ENCODE measurements around a stretch of chr1.

GRCh38 chr1:206557749-206558755 is 50.7 kb downstream of the RASSF5 start:
- PRO-cap, result no peak

DNA sequence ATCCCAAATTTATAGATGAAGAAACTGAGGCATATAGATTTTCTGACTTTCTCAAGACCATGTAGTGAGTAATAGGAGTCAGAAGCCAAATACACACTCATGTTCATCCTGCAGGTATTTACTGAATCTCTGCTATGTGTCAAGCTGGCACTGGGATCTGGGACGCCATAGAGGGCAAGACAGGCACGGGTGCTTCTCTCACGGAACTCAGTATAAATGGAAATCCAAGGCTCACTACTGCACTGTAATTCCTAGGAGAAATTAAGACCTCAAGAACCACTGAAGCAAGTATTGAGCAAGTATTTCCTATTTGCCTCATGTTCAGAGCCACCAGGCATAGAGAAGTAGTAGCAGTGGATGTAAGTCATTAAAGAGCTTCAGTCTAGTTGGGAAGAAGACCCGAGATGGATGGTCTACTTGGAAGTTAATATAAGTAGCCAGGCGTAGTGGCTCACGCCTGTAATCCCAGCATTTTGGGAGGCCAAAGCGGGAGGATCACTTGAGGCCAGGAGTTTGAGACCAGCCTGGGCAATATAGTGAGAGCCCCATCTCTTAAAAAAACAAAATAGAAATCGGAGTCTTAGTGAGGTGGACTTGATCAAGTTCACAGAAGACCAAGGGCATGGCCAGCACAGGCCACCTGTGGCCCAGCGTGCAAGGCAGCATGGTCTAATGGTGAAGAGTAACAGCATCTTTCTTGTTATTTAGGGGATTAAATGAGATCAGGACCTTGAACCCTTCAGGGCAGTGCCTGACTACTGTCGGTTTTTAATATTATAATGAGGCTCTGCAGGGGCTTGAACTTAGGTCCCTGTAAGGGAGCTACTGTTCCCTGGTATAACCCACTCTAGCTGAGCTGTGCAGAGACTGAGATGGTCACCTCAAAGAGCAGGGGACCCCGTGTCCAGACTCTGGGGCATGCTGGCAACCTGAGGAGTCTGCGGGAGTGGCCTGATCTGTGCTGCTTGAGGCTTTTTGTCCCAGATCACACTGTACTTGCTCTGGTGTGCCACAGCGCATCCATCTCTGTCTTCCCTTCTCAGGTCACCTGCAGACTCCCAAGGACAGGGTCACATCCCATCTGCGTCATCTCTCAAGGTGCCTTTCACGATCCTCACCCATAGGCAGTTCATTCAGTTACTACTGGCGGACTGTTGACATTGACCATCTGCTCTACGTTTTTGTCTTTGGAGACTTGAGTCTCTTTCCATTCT is 38.6 kb downstream of the EIF2D start:
- PRO-cap, result no peak

DNA sequence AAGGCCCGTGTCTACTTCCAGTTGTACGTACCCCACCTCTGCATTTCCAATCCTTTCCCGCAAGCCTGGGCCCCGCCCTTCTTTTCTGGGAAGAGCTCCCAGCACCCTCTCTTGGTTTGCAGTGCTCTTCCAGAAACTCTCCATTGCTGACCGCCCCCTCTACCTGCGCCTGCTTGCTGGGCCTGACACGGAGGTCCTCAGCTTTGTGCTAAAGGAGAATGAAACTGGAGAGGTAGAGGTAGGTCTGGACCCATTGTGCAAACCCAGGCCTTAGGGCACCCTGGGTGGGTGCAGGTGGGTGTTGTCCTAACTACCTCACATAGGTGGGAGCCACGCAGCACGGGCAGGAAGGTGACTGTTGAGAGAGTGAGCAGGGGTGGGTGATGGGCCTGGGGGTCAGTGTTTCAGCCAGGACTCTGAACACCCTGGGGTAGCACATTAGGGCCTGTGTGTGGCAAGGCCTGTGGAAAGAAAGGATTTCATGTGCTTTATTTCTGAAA is 27.2 kb downstream of the EIF2D start:
- PRO-cap, result no peak

GRCh38 chr1:206728501-206729256 is 41.9 kb upstream of the IL19 start:
- PRO-cap, result no peak

GRCh38 chr1:206729257-206730362 is 41.0 kb upstream of the IL19 start:
- PRO-cap, result no peak

DNA sequence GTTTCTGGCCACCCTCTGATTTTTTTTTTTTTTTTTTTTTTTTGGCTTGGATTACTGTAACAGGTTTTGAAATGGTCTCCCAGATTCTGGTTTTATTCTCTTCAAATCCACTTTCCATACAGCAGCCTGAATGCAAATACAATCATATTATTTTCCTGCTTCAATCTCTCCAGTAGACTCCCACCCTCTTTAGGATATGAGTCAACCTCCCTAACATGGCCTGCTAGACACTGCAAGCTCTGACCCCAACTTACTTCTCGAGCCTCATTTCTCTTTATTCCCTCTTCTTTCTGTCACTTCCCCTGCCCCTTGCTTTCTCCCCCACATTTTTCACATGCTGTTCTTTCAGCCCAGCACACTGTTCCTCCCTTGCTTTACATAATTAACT is 22.2 kb upstream of the IL19 start:
- PRO-cap, result no peak

DNA sequence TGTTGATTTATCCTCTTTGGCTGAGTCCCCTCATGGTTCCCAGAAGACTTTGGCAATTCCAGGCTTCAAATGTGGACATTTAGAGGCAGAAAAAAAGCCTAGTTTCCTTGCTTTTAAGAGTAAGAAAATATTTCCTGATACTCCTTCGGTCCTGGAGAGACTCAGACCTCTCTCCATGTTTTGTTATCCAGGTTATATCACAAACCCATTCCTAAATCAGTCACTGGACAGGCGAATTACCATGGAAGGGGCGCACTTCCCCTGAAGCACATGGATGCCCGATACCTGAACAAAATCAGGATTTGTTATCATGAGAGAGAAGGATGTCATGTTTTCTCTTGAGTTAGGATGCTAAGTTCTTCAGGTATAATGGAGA is 20.3 kb upstream of the IL19 start:
- PRO-cap, result no peak

DNA sequence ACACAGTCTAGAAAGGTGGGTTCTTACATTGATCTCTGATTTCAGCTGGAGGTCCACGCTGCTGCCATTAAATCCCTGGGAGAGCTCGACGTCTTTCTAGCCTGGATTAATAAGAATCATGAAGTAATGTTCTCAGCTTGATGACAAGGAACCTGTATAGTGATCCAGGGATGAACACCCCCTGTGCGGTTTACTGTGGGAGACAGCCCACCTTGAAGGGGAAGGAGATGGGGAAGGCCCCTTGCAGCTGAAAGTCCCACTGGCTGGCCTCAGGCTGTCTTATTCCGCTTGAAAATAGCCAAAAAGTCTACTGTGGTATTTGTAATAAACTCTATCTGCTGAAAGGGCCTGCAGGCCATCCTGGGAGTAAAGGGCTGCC is 23.0 kb upstream of the IL20 start:
- PRO-cap, result no peak

DNA sequence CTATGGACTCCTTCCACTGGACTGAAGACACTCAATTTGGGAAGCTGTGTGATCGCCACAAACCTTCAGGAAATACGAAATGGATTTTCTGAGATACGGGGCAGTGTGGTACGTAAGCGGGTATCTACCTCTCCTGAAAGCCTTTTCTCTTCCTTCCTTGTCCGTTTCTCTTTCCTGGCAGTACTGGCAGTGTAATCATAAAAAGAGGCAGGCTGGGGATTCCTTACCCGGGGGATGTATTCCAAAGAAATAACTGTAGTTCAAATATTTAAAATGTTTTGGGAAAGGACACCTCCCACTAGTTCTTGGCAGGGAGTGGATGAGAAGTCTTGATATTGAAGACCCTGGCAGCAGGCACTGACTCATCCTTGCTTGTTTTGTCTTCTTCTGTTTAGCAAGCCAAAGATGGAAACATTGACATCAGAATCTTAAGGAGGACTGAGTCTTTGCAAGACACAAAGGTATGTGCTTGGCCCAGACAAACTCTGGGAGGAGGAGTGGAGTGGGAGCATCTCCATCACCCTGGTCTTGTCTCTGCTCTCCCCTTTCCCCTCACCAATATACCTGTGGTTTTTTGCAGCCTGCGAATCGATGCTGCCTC is 581 bp downstream of the IL20 start:
- PRO-cap, result no peak

- PRO-cap, result no peak
Measured at GRCh38 chr1:206932325-206932600, 10.5 kb upstream of the FCMR start.

DNA sequence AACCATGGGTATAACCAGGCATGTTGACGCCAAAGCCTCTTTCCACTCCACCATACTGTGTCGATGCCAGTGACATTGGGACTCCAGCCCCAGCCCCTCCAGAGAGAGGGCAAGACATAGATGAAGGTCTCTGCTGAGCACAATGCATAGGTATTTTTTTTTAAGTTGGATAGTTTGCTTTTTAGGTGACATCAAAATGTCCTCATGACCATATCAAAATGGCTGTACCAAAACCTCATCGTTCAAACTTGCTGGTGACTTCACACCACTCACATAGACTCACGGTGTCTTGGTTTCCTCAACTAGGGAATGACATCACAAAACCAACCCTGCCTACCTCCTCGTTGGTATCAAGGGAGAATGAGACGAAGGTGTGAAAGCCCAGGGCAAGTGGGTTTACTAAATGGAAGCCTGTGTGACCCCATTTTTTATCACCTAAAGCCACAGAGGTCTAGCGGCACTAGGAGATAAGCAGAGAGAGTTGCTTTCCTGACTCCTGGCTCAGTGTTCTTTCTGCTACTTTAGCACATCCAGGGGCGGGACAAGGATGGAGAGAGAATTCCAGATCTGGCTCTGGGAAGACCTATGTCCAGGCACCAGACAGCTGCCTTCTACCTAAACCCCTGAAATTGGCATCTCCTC is 1.5 kb downstream of the PIGR start:
- PRO-cap, result no peak

GRCh38 chr1:207018824-207019566 is 13.6 kb downstream of the C1orf116 start:
- PRO-cap, result no peak

- PRO-cap, result no peak
Measured at GRCh38 chr1:207033258-207033732, 739 bp upstream of the C1orf116 start.

DNA sequence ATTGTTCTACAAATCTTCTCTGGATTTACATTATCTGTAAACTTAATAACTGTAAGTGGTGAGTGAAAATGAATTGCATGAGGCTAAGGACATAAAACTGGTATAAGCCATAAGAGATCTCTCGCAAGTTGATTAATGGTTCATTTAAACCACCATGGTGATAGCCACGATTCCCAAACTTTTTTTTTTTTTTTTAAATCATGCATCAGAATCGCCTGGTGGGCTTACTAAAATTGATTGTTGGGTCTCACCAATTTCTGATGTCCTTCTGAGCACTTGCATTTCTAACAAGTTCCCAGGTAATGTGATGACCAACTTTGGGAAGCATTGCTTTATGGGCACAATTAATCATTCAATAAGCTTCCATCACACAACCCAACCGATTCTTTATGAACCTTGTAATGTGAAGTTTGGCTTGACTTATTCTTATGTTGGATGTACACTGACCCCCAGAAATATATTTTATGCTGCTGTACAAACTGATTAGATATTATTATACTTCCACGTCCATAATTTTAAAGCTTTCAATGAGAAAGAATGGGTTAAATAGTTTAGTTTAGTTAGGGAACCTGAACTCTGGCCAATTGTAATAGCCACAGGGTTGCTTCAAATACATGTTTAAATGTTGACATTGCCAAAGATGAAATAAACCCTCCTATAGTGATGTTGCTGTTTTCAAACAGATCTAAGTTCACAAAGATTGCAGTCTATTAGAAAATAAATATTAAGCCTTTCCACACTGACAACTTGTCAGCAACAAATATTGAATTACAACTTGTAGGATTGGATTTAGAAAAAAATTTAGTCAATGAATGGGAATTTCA is 8.0 kb downstream of the YOD1 start:
- PRO-cap, result no peak

- PRO-cap, result no peak
Measured at GRCh38 chr1:207064648-207065287, 11.7 kb downstream of the PFKFB2 start.

GRCh38 chr1:207077513-207077768 is 11.2 kb upstream of the C4BPB start:
- PRO-cap, result no peak

DNA sequence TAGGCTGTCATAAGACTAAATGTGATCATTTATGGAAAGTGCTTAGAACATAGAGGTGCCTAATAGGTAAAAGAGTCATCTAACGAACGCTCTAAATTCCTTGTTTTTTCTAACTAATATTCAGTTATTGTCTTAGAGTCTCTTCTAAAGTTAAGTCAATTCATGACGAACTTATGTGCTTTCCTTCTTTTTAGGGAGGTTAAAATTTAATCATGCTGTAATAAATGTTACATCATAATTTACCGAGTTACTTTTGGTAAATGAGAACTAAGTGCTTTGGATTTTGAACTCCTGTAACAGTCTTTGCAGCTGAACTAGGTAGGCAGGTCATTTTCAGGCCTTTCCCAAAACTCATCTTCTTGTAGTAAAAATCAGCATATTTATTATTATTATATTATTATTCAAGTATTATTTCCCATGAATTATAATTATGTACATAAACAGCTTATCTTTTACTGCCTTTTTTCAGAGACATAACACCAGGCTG is 81.2 kb upstream of the CD55 start:
- PRO-cap, result no peak

GRCh38 chr1:207282431-207283362 is 38.8 kb upstream of the CD55 start:
- PRO-cap, result no peak

GRCh38 chr1:207325486-207325805 is 4.0 kb downstream of the CD55 start:
- PRO-cap, result no peak

DNA sequence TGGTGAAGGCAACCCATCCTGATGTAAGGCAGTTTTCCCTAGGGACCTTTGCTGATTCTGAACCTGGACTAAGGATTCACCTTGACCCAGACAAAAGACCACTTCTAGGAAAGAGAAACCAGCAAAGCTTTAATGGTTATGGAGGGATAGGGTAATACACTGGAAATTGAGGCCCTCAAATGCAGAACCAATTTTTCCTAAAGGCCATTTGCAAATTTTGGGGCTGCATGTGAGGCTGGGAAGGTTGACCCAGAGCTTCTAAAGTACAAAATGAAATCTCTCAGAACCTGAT is 11.3 kb downstream of the CD55 start:
- PRO-cap, result no peak